ENCODE data around the gene IPCEF1.

GRCh38 chr6:151633548-151633953 is 139.7 kb downstream of the CCDC170 start:
- RRBS: no CpG with 5 or more reads among the region's 5 CpGs

DNA sequence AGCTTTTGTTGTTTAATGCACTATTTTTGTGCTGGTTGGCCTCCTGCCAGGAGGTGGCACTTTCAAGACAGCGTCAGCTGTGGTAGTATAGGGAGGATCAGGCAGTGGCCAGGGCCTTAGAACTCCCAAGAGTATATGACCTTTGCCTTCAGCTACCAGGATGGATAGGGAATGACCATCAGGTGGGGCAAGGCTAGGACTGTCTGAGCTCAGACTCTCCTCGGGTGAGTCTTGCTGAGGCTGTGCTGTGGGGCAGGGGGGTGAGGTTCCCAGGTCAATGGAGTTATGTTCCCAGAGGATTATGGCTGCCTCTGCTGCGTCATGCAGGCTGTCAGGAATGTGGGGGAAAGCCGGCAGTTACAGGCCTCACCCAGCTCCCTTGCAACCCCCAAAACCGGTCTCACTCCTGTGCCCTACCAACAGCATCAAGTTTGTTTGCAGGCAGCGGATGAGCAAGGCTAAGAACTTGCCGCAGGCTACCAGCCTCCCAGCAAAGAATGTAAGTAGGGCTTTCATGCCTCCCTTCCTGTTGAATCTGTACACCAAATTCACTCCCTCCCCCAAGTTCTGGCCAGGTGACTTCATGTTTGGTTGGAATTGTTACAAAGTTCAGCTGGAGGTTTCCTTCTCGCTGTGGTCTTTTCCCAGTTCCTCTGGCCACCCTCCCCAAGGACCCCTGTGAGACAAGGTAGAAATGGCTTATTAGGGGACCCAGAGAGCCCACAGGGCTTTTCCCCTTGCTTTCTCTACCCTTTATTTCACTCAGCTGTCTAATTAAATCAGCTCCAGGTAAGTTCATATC is 93.6 kb downstream of the ESR1 start:
- RRBS: no CpG with 5 or more reads among the region's 8 CpGs

GRCh38 chr6:151909610-151910140 is 102.2 kb downstream of the ESR1 start:
- RRBS: no CpG with 5 or more reads among the region's 2 CpGs

DNA sequence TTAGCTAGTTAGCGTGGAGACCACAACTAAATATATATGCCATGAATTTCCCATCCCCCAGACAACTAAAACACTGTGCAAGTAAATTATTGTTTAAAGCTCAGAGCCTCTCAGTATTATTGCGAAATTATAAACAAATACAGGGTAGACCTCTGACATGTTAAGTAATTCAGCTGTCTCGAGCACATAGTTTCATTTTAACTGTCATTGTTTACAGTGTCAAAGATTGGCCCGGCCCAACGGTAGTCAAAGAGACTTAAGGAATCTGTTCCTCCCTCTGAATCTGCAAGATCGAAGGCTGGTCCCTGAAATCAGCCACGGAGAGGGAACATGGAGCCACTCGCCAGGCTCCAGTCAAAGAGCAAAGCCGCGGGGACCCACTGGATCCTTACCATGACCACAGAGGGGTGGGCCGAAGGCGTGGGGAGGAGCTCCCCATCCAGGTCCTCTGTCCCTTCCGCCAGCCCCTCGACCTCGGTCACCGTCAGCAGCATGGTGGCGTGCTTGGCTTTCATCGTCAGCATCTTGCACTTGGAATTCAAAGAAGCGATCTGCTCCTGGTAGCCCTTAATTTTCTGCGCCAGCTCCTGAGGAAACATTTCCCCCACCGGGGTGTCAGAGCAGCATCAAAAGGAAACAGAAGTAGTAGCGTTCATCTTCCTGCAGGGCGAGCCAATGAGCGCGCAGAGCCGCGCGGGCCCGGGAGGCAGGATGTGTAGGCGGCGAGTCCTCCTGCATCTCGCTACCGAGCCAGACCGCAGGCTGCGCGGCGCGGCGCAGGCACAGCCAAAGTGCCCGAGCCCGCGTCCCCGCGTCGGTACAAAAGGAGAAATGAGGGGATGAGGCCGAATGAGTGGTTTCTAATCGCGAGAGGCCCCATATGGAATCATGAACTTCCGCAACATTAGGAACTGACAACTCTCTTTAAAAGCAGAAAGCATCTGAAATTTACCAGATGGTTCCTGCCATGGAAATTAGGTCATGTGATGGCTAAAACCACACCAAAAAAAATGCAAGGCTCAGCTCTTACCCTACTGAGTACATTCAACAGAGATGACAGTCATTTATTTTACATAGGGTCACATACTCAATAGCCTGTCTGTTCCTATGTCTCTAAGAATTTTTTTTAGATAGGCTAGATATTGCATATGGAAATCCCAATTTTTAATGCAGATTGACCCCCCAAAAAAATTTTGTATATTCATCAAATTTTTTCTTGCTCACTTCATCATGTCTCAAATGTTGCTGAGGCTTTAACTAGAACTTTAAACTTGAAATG is 335.2 kb downstream of the SYNE1 start:
- RRBS: 1% methylated on average over 8 of the region's 49 CpGs

DNA sequence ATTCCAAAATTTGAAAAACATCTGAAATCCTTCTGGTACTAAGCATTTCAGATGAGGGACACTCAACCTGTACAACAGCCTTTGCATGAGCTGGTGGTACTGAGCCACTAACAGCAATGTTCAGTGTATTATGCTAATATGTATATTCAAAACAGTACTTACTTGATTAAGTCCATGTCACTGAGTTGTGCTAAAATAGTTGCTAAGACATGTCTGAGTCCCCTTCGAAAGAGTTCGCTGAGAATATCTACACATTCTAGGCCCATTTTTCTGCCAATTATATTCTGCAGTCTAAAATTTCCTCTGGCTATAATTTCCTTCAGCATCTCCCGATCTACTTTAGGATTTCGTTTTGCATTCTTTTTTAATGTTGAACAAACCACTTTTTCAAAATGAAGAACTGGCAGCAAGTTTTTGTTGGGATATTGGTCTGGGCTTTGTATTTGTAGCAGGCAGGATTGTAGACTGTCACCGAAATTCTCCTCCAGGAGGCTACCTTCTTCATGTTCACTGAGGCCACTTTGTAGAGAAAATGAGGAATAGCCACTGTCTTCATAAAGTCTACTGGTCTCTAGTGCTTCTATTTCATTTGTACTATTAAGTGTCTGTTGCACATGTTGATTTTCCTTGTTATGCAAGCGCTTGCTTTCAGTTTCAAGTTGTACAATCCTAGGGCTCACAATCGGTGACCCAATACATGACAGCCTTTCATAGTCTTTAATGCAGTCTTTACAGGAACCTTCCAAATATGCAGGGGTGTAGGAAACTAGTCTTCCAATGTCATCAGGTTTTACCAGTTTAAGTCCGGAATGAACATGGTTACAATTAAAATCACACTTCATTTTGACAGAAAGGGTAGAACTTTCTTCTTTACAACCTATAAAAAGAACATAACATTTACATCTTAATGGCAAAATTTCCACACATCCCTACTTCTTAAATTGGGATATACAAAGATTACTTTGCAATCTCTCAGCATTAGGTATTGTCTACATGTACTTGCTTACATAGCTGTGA is 7.8 kb downstream of the FBXO5 start:
- RRBS: no CpG with 5 or more reads among the region's 8 CpGs

GRCh38 chr6:153134324-153134634 is 3.2 kb upstream of the RGS17 start:
- RRBS: no CpG with 5 or more reads among the region's 13 CpGs

- RRBS: 95% methylated on average over 5 of the region's 14 CpGs
These were observed 151.5 kb upstream of the RGS17 start for GRCh38 chr6:153282543-153282939.

DNA sequence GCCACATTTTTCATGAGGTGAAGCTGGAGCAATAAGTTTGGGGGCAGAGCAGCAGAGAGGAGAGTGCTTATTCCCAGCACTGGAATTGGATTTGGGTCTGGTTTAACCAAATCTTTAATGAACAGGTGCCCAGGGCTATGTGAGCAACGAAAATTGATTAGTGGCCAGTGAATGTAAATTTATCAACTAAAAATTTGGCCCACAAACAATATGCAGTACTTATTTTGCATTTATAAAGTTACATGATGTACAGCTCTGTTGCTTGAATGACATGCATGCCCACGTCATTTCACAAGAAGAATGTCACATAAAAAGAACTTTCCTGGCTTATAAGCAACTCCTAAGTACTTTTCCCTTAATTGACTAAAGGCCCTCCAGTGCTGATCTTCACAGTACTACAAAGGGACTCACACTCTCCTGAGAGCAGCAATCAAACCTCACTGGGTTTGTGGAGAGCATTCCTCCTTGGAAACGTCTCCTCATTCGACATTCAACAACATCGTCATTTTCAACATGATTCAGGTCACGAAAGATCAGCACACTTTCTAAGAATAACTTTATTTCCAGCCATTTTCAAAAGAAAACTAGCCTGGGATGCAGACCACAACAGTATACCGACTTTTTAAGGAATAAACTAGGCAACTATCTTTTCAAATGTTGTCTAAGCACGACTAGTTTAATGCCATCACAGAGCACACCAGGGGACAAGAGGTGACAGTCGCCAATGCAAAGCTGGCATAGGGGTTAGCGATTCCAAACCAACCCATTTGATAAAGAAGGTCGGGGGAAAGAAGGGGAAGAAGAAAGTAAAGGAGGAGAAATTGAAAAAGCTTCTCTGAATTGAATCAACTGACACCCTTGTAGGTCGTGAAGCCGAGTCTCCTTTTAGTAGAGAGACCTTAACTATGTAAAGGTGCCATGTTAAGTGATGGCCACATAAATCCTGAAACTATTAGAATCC is 111.0 kb downstream of the IPCEF1 start:
- RRBS: no CpG with 5 or more reads among the region's 13 CpGs

DNA sequence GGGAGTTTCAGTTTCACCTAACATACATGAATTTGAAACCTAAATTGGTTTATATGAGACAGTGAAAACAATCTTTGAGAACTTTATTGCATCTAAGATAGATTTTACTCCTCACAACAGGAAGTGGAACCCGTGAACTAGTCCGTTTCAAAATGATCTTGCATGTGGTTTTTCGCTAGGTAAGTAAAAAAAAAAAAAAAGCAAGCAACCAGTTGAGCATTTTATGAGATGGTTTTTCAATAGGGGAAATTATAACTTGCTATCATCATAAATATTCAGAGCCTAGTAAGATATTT is 106.6 kb downstream of the IPCEF1 start:
- RRBS: no CpG with 5 or more reads among the region's 3 CpGs

DNA sequence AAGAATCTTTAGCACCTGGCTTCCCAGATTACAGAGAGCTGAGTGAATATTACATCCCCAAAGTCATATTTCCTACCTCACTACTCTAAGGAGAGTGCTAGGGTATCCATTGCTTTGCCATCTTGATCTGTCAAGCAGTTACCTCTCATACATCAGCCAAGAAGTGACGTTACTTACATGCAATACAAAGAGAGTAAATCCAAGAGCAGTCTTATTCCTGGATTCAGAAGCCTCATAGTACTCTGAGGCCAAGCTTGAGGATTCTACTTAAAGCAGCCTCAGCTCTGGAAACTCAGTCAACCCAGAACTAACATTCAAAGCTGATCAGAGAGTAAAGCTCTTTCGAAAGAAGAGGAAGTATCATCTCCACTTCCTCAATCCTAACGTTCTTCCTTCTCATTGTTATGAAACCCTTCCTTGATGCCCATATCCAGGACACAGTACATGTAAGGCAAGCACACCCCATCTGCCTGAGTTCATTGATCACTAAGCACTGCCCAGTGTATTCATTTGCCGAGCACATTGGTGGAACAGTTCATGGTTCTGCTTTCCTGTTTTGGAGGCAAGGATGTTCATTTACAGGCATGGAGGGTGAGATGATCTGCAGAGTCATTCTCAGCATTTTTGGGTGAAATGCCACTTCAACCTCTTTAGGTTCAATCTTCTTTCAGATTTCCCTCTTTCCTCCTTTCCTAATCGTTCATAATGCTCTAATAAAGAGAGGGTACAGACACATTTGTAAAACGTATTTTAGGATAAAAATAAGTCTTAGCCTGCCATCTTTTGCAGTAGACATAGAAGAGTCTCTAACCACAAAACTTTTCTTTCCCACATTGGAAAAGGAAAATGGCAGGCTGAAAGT is at the start of gene IPCEF1:
Gene IPCEF1 (minus strand): TSS at position 309 of the 862 bp plus-strand sequence.
- RRBS: no CpG with 5 or more reads among the region's 6 CpGs

- RRBS: no CpG with 5 or more reads among the region's 21 CpGs
These were observed 68.5 kb downstream of the CNKSR3 start for GRCh38 chr6:154441848-154442422.

GRCh38 chr6:154482834-154483569 is 27.5 kb downstream of the CNKSR3 start:
- RRBS: no CpG with 5 or more reads among the region's 10 CpGs

DNA sequence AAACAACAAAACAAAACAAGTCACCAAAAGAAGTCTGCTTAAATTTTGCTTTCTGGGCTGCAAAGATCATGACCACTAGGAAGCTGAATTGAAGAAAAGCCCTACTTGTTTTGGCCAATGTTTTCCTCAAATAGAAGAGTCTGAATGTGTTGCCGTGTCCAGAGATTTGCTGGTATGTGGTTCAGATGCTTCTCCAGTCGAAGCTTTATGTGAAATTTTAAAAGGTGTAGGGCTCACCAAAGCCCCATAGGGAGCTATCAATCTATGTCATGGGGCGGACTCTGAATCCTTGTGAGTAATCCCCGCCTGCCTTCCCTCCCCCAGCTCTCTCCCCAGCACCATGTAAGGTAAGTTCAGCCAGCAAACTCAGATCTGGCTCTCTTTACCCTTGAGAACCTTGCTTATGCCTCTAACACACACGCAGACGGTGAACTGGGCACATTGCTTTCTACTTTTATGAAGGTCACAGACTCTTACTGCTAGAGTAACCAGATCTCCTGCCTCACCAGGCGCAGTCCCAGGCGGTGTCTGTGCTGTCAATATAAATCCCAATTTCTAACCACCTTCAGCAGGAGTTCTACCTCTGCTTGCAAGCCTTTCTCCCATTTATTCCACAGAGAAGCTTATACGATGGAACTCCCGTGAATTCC is 82.6 kb upstream of the CNKSR3 start:
- RRBS: no CpG with 5 or more reads among the region's 10 CpGs

GRCh38 chr6:154619262-154619697 is 108.8 kb upstream of the CNKSR3 start:
- RRBS: no CpG with 5 or more reads among the region's 5 CpGs

GRCh38 chr6:154803356-154804163 is 70.3 kb downstream of the SCAF8 start:
- RRBS: no CpG with 5 or more reads among the region's 1 CpG

- RRBS: no CpG with 5 or more reads among the region's 9 CpGs
These were observed 120.5 kb upstream of the TIAM2 start for GRCh38 chr6:154874372-154875164.

DNA sequence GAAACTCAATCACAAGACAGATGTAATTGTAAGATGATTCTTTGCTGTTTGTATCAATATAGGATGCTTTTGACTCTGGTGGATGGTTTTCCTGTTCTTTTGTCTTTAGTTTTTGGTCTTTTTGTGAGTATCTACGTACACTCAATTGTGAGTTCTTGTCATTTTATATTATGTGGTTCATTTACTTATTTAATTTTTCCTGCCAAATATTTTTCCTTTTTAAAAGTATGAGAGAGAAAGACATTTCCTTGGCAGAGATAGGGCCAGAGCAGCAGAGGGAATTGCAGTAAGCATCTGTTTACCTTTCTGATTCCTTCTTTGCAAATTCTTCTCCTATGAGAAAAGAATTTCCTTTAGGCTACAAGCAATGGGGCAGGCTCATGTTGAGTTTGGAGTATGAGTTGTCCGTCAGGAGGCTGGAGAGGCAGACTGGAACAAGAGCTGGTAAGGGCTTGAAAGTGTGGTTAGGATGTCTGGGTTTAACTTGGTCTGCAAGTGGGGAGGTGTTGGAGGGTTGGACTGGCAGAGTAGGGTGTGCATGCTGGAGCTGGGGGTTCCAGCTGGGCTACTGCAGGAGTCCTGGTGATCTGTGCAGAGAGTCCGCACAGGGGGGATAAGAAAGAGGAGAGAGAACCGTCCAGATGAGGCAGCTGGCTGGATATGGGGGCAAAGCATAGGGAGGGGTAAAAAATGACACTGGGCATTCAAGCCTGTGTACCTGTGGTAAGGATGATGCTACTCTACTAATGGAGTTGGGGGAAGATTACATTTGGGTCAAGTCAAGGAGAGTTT is 19.6 kb downstream of the TIAM2 start:
- RRBS: no CpG with 5 or more reads among the region's 4 CpGs

DNA sequence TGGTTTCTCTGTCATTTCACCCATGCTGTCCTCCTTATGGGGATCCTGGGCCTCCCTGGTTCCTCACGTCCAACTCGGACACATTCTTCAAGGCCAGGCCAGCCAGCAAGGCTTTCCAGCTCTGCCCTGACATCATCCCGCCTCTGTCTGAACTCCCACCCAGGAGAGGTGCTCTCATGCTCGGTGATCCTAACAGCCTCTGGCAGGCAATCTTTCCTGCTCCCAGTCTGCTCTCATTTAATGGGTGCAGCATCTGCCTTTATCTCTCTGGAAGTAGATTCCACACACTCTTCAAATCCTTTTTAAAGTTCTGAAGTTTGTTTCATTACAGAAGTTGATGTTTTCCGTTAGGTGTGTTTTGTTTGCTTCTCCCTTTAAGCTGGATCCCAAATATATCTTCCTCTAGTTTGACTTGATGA is 83.4 kb downstream of the TIAM2 start:
- RRBS: no CpG with 5 or more reads among the region's 5 CpGs

DNA sequence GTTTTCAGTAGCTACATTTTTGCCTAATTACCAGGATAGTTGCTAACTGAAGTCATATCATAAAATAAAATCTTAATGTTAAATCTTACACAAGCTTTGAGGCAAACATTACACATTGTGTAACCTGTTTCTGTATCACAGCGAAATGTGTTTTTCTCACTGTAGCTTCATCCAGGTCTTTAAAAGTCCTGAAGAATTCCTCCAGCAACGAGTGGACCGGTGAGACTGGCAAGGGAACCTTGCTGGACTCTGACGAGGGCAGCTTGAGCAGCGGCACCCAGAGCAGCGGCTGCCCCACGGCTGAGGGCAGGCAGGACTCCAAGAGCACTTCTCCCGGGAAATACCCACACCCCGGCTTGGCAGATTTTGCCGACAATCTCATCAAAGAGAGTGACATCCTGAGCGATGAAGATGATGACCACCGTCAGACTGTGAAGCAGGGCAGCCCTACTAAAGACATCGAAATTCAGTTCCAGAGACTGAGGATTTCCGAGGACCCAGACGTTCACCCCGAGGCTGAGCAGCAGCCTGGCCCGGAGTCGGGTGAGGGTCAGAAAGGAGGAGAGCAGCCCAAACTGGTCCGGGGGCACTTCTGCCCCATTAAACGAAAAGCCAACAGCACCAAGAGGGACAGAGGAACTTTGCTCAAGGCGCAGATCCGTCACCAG is 7.4 kb upstream of the CLDN20 start:
- RRBS: 83% methylated on average over 2 of the region's 22 CpGs

DNA sequence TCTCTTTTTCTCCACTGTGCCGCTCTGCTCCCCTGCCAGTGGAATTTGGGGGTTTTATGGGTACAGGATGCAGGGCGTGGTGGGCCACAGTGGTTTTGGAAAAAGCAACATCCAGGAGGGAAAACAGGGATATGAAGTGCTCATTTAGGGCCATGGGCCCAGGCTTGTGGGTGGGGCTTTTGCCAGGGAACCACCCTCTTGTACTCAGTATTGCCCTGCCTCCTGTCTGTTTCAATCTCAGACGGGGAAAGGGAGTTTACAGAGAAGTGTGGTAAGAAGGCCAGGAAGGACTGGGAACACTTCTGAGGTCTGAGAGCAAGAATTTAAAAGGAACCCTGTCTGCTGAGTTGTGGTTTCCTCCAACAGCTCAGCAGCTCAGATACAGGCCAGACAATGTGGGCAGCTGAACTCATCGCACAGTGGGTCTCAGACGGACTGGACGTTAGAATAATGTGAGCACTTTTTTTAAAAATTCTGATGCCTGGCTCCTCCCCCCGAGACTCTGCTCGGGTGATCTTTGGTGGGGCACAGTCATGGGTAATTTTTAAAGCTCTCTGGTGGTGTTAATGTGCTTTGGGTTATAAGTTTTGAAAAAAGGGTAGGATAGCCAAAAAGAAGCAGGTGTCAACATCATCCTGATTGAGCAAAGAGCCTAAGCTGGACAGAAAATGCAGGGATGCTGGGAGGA is 354.1 kb upstream of the ARID1B start:
- RRBS: no CpG with 5 or more reads among the region's 8 CpGs

Data from iris pigment epithelial cell (primary cell).